Fibroblast of villous mesenchyme (primary cell): ENCODE data around the genes CYP24A1 and RTF2.

- CAGE, long polyA plus RNA: no peak
Measured at GRCh38 chr20:53786575-53787381, 193.1 kb upstream of the ZNF217 start.

DNA sequence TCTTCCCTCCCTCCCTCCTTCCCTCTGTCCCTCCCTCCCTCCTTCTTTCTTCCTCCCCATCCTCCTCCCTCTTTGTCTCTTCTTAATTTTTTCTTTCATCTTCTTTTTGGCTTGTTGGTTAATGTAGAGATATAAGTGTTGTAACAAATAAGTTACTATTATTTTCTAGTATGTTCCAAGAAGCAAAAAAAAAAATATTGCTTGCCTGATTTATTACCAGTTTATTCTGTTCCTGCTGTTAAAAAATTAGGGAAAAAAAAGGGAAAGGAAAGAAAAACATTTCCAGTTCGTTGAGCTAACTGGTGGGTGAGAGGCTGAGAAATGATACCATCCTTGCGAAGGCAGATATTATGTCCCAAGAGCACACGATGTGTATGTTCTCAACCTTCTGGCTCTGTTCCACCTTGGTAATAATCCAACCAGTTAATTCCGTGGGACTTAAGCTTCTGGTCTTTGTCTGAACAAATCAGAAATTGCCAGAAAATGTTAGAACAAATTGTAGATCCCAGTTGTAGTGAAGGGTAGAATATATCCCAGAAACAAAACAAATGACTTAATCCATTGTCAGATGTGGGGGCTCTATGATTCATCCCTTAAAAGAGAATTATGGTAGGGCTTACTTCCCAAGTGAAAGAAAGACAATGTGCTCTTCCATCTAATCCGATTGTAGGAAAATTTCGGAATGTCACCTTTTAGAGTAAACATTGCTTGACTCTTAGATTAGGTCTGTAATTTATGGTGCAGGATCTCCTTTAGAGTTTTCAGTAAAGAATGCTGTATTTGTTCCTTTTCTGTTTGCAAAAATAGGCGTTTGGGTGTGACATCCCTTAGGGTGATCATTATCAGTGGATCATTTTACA, 234.3 kb upstream of the ZNF217 start:
- CAGE, long polyA plus RNA: no peak

DNA sequence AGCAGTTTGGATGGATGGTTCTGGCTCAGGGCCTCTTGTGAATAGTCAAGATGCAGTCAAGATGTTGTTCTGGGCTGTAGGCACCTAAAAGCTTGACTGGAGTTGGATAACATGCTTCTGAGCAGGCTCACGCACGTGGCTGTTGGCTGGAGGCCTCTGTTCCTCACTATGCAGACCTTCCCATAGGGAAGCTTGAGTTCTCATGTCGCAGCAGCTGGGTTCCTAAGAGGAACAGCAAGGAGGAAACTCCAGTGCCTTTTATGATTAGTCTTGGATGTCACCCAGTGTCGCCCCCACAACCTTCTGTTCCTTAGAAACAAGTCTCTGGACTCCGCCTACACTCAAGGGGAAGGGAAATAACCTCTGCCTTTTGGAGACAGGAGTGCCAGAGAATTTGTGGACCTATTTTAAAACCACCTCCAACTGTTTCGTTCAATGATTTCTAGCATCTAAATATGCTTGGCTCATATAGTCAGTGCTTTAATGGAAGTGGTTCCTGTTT, 210.7 kb downstream of the BCAS1 start:
- CAGE, long polyA plus RNA: no peak

DNA sequence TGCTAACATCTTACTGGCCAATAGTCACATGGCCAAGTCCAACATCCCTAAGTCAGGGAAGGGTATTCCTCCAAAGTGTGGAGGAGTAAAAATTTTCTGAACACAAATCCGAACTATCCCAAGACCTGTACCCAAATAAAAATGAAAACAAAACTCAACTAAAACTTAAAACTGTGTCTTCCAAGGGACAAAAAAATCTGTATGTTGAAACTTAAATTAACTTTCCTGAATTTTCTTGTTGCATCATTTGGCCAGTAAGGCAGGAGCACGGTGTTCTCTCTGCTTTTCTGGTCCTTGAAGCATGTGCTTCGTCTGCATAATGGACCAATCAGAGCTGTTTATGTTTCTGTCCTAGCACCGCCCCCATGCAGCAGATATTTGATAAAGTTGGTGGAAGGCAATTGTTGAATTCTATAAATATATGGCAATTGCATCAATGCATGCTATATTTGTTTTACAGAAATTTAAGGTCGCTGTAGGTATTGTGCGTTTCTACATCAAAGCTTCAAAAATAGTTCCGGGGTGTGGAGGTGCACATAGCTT, 206.5 kb downstream of the BCAS1 start:
- CAGE, long polyA plus RNA: no peak

DNA sequence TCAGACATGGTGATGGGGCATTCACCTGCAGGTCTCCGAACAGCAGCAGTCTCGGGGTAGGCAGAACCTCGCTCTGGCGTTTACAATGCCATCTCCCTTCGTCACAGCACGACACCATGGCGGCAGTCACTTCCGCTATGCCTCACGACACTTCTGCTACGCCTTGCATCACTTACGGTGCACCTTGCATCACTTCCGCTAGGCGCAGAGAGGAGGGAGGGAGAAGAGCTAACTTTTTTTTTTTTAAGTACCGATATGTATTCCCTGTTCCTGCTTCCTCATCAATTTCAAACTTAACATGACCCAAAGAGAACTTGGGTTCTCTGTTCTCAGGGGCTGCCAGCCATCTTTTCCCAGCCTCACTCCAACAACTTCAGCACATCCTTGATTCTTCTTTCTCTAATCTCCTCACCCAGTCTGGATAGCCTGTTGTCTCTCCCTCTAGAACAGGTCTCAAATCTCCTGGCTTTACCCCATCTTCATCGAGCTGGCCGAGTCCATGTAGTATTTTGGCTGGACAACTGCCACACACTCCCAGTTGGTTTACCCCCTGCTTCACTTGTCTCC, 194.8 kb downstream of the BCAS1 start:
- CAGE, long polyA plus RNA: no peak

DNA sequence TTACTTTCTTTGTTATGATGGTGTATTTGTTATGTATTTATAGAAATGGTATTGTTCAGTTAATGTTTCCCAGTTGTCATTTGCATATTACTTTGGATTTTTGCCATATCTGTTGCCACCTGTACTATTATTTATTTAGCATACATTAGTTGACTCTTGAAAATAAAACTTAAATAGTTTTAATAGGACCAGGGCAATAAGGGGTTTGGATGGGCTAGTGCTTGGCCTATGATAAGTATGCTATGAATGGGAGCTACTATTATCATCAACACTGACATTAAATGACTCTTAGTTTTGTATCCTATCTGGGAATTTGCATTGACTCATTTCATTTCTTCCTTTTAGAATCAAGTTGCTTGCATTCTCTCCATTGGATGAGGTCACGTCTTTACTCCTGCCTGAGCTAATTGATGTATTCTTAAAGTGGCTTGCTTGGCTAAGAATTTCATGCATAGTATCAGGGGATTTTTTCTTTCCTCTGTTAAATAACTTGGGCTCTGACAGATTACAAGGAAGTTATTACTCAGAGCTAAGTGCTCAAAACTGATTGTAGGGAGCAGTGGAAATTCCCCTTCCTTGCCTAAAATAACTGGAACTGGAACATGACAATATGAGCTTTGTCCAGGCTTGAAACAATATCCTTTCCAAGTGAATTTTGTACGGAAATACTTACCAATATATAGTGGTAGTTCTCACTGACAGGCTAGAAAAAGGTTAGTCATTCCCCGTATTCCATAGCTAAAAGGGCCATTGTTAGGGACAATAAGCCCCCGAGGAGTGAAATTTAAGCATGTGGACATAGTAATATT, 170.0 kb downstream of the BCAS1 start:
- CAGE, long polyA plus RNA: no peak

GRCh38 chr20:53926497-53927227, 143.7 kb downstream of the BCAS1 start:
- CAGE, long polyA plus RNA: no peak

- CAGE, long polyA plus RNA: no peak
Measured at GRCh38 chr20:54058908-54059266, 11.5 kb downstream of the BCAS1 start.

DNA sequence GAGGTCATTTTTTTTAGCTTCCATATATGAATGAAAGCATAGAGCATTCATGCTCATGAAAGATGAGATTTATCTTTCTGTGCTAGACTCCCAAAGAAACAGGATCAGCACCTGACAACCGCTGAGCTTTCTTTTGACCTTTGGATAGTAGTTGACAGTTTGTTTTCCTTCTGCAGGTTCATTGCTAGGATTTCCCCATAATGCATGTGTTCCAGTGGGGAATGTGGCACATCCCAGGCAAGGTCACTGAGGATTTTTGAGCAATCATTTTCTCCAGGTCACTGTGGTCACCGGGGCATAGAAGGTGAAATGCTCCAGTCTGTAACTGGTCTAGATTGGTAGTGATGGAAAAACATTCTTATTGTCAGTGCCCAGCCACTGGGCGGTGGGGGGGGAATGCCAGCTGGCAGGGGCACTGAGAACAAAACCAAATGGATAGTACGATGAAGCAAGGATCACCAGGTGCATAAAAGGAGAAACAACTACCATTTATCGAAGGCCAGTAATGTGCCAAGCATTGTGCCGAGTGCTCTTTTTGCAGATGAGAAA, 33.7 kb upstream of the BCAS1 start:
- CAGE, long polyA plus RNA: no peak

GRCh38 chr20:54173879-54174474, at the start of gene CYP24A1:
Gene CYP24A1 (minus strand): TSS chr20:54173986.
- CAGE, long polyA plus RNA: no peak

DNA sequence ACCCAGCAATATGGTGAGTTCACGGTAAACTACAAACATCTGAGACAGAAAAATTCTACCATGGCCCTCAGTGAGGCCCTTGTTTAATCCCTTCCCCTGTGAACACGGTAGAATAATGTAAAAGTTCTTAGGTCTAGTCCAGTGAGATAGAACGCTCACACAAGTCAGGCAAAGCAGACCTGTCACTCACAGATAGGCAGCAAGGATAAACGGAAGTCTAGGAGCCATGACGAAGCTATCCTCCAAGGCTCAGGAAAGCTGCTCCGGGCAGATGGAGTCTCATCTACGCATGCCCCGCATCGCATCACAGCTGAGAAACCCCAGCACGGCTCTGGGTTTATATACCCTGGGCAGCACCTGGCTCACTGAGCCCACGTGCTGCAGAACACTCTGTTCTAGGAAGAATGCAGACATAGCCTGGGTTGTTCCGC, 260.6 kb downstream of the CBLN4 start:
- CAGE, long polyA plus RNA: no peak

- CAGE, long polyA plus RNA: no peak
Measured at GRCh38 chr20:56392844-56393109, 332 bp downstream of the CSTF1 start.

GRCh38 chr20:56465947-56466322, 2.5 kb upstream of the RTF2 start:
- CAGE, long polyA plus RNA: no peak

GRCh38 chr20:56468025-56468783, at the start of gene RTF2:
Gene RTF2 (plus strand): TSS chr20:56468627.
- CAGE, long polyA plus RNA: no peak

DNA sequence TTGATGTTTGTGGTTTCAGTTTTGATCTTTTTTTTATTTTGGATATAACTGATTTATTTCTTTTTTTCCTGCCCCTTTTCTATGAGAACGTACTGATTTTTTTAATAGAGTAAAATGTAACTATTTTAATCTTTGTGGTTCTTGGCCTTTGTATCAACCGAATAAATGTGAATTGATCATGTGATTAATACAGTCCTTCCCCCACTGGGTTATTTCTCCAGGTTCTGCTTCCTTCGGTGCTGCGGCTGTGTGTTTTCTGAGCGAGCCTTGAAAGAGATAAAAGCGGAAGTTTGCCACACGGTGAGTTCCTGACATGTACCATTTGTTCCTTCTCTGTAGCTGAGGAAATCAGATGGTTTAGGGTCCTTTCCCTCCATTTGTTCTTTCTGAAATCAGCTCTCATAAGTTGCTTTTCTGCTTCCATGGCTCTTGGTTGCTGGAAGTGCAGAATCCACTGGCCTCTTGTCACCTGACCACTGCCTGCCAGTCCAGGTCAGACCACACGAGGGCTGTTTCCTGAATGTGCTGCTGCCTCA, 15.5 kb downstream of the RTF2 start:
- CAGE, long polyA plus RNA: no peak

- CAGE, long polyA plus RNA: no peak
Measured at GRCh38 chr20:56626374-56626735, 2.8 kb upstream of the TFAP2C start.

- CAGE, long polyA plus RNA: no peak
Measured at GRCh38 chr20:56632014-56632582, 3.0 kb downstream of the TFAP2C start.

DNA sequence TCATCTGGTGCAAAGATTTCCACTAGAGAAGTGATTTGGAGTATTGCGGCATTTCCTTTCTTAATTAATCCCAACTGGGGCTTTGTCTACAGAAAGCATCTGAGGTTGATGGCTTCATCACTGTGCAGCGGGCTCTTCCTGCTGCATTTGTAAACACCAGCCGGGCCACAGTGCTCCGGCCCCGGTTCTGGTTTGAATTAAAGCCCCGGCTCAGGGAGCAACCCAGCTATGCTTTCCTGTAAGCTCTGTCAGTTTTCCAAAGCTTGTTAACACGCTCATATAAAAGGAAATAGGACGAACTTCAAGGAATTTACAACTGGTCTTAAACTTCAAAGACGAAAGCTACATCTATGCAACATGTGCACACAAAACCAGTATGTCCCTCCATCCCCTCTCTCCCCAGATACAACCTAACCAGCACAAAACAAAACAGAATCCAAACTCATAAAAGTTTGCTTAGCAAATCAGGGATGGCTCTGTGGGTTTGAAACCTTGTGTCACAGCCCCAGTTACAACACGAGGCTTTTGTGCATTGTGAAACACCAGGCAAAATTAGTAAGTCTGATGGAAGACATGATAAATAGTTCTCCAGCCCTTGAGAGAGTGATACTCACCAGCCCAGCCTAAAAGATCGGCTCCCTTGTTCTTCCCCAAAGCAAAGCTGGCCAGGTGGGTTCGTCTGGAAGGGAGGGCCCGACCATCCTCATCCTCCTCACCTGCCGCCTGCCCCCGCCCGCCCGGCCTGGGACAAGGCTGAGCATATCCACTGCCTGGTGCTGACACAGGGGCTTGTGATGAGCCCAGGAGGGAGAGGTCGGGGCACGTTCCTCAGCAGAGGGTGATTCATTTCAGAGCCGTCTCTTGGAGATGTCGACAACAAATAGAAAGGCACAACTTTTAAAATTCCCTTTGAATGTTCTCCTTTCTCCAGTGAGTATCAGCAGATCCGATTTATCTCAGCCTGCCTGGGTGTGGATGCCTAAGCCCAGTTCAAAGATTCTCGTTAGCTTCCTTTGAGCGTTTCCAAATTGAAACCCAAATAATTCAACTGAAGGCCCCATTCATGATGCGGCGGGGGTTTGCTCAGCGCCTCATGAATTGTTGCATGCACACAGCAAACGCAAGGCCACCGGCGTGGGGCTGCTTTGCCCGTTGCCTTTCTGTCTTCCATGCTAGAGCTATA, 198.0 kb downstream of the TFAP2C start:
- CAGE, long polyA plus RNA: no peak

DNA sequence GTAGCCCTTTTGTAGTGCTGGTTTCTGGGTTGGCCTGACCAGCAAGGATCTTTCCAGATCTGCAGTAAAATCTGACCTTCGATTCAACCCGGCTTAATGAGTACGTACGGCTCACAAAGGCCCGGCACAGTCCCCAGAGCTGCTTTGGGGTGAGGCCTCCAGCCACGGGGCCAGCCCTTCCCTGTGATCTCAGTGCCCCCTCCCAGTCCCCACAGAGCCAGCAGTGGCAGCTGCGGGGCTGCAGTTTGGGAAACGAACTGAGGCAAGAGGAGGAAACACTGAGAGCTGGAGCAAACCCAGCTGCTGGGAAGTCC, 157.4 kb downstream of the BMP7 start:
- CAGE, long polyA plus RNA: no peak

- CAGE, long polyA plus RNA: no peak
Measured at GRCh38 chr20:57210110-57210427, 56.4 kb downstream of the BMP7 start.